Skeletal muscle satellite cell (primary cell): ENCODE measurements around the genes CDK19, AMD1 and RFPL4B.

DNA sequence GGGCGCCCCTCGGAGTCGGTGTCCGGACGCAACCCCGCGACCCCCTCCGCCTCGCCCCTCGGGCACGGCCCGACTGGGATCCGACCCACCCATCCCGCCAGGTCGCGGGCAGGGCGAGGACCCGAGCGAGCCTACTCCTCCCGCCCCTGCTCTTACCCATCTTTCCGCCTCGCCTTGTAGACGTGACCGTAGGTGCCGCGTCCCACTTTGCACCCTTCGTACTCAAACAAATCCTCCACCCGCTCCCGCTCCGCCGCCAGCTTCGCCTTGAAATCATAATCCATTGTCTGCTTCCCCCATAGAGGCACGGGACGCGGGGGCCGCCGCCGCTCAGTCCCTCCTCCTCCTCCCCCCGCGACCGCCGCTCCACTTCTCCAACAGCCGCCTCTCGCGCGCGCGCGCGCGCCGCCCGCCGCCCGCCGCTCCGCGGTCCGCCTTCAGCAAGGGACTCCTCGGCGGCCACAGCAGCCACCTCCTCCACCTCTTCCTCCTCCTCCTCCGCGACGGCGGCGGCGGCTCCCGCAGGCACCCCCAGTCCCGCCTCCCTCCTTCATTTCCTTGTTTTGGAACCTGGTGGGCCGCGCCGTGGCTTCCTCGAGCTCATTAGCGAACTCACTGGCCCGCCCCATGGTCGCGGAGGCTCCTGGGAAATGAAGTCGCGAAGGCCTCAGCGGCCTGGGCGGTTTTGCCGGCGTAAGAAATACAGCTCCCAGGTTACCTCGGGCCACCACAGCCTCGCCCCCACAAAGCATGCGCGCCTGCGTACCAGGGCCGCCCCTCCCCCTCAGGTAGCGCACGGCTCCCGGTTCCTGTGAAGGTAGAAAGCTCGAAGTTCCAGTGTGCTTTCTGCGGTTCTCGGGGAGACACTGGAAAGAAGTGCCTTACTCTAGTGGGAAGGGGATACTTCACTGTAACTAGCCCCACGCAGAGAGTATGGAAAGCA is at the start of gene CDK19:
TSS of gene CDK19 (minus strand) at position 617 of the 943 bp plus-strand sequence.
- CAGE, long polyA plus RNA: no peak

DNA sequence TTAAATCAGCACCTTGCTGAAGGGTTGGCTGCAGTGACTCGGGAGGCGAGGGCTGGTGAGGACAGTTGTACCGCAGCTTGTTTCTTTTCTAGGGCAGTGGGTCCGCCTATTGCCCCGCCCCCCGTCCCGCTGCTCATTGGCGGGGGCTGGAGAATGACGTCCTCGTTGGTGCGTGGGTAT is 417 bp upstream of the CDK19 start:
- CAGE, long polyA plus RNA: no peak

- CAGE, long polyA plus RNA: no peak
Observed at GRCh38 chr6:110873732-110874865, at the start of gene AMD1. AMD1 (plus strand) TSS chr6:110874785.

- CAGE, long polyA plus RNA: no peak
Observed at GRCh38 chr6:110901664-110902181, 27.1 kb downstream of the AMD1 start.

GRCh38 chr6:111478564-111479416 is 4.2 kb downstream of the REV3L start:
- CAGE, long polyA plus RNA: no peak

DNA sequence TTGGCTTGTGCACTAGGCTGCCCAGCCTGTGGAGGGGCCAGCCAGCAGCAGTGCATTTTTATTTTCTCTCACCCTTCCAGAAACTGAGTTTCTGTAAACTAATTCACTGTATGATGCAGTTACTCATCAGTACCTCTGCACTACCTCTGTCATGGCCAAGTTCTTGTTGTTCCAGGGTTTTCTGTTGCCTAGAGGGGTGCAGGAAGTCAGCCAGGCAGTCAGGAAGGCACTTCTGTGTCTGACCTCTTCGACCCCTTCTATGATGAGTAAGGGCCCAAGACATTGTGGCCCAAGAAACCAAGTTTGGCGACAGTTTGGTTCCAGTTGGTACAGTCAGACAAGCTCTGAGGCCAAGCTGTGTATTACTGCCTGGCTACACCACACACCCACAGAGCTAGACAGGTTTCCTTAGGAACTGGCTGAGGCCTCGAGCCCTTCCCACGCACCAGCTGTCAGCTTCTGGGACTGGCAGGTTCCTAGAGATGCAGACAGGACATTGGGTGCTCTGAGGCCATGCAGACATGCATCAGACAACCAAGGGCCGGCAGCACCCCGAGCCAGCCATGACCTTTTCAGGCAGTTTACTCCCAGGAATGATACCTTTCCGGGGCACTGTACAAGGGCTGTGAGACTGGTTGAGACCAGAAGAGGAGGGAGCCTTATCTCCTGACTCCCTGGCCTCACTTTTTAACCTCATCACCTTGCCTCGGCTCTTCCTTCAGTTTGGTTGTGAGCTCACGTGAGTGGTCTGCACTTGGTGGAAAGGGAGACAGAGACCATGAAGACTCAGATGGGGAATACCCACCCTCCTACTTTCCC is 41.1 kb downstream of the TRAF3IP2 start:
- CAGE, long polyA plus RNA: no peak

DNA sequence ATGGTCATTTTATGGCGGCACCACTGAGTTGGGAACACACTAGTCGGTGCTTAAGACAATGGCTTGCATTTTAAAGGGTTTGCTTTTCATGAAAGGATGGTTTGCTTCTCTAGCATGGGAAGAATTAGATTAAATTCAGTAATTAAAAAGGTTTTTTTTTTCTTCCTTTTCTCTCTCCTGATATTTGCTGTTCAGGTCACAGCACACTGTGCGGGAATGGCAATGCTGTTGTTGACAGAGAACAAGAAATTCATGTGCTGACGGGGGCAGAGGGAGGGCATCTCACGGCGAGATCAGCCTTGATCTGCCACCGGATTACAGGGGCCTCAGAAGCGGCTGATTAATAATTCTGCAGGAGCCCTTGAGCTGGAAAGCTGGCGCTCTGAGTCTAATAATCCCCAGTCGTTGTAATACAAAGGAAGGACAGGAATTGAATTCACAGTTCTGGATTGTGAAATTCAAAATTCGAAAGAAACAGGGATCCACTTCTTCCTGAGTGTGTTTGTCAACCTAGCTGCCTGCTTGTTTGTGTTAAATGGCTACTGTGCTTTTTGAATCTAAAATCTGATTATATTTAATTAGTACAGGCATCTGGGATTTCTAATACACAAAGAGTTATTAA is 80.9 kb upstream of the TRAF3IP2 start:
- CAGE, long polyA plus RNA: no peak

DNA sequence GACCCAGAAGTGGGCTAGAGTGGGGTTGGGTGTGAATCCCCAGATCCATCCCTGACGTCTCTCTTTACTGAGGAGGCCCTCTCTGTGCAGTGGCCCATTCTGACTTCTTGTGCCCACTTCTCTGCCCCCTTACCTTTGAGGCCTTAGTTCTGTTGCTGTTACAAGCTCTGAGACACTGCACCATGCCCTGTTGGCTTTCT is 88.0 kb upstream of the TRAF3IP2 start:
- CAGE, long polyA plus RNA: no peak

GRCh38 chr6:111713021-111713947 is 107.6 kb upstream of the TRAF3IP2 start:
- CAGE, long polyA plus RNA: no peak

- CAGE, long polyA plus RNA: no peak
Observed at GRCh38 chr6:111714916-111715816, 109.5 kb upstream of the TRAF3IP2 start.

GRCh38 chr6:111750476-111751102 is 122.7 kb downstream of the FYN start:
- CAGE, long polyA plus RNA: no peak

GRCh38 chr6:111751103-111751574 is 122.1 kb downstream of the FYN start:
- CAGE, long polyA plus RNA: no peak

DNA sequence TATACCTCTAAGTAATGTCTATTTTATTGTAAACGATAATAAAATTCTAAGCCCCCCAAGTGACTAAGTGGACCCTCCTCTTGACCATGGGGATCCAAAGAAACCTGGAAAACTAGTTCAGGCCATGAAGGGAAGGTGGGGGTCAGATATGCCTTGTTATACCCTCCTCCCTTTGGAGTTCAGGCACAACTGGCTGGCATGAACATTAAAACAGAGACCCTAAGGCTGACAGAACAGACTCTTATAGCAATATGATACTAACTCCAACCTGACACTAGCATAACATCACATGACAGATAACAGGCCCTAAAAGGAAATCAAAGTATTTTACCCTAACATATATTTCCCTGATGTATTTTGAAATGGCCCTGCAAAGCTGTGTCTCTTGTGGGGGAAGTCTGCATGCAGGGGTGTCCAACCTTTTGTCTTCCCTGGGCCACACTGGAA is 110.9 kb downstream of the FYN start:
- CAGE, long polyA plus RNA: no peak

GRCh38 chr6:111794841-111795285 is 78.4 kb downstream of the FYN start:
- CAGE, long polyA plus RNA: no peak

- CAGE, long polyA plus RNA: no peak
Observed at GRCh38 chr6:111818756-111819155, 54.5 kb downstream of the FYN start.

DNA sequence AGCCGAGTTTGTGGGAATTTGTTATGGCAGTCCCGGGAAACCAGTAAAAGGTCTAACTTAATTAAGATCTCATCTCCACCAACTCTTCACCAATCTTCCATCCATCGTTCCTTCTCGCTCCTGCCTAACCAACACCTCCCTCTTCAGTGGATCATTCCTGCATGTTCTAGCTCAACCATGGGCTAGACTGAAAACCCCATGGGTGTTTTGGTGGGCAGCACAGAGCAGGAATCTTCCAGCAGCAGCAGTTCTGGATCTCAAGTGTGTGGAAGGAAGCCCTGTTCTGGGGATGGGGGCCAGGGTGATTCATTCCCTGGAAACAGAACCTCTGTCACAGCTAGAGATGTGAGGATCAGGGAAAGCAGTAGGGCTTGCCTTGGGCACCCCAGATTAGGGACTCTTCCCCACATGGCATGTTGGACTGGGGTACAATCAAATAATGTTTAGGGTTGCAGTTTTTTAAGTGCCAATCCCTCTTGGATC is 13.0 kb downstream of the FYN start:
- CAGE, long polyA plus RNA: no peak

DNA sequence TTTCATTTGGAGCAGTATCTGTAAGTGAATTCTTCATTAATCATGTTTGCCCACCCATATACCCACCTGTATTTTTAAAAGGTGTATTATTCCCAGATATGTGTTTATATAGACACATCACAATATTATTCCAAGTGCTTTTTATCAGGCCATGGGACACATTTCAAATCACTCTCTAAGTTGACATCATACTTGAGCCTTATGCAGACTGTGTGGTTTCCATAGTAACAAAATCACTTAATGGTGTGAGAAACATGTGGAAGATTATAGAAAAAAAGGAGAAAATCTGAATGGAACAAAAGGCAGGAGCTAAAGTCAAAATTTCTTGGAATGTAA is 80.0 kb upstream of the CCN6 start:
- CAGE, long polyA plus RNA: no peak

DNA sequence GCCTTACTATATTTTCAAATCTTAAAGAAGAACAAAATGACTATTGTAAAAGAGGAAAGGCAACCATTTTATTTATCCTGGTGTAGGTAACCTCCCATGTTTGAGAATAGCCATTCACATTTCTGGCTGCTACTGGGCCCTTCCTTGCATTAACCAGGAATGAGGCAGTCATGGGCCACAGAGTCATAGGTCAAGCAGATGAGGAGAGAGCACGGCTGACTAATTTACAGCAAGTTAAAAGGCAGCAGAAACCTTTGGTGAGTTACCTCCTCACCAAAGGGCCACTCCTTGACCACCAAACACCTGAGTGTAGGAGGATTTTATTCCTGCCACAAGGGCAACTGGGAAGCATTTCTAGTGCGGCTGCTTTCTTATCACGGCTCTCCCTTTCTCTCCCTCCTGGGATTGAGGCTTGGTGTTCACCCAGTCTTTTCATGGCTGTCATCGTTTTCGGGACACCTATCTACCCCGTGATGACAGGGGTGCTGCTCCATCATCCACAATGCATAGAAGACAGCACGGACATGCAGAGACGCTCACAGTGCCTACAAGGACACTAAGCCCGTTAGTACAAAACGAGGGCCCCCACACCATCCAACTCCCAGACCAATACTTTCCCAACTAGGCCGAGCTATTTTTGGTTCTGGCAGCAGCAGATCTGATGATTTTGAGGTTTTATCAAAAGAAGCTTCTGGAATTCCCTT is 4.5 kb upstream of the LAMA4 start:
- CAGE, long polyA plus RNA: no peak

DNA sequence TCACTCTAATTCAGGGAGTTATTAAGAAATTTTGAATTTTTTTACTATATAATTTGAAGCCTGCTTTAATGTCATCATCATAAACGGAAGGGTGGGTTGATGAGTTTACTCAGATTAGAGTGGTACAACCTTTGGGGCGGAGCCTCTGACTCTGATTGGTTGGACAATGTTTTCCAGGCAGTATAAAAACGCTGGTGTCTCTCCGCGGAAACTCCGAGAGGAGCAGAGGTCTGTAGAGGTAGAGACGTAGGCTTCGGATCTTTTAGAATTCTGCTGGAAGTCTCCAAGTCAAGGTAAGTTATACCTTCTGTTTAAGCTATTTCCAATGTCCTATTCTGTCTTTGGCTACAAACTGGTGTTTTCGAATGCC is at the start of gene RFPL4B:
TSS of gene RFPL4B (plus strand) at position 216 of the 370 bp plus-strand sequence.
- CAGE, long polyA plus RNA: no peak

DNA sequence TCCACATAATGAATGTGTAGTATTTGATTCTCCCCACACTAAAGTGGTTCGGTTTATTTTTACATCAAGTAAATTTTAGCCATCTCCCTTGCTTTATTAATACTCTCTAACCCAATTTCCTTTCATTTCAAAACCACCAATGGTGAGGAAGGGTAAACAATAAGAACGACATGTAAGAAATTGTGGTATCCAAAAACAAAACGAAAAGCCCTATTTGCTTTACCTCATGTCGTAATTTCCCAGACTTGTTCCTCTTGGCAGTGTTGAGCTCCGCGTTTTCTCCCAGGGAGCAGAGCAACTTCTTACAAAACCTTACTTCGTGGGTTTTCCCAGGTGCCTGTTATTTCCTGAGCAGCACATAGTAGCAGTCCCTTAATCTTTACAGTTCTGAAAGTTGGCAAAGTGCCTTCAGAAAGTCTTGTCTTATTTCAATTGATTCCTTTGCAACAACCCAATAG is 207.9 kb upstream of the MARCKS start:
- CAGE, long polyA plus RNA: no peak